ENCODE measurements around a stretch of chr9.

DNA sequence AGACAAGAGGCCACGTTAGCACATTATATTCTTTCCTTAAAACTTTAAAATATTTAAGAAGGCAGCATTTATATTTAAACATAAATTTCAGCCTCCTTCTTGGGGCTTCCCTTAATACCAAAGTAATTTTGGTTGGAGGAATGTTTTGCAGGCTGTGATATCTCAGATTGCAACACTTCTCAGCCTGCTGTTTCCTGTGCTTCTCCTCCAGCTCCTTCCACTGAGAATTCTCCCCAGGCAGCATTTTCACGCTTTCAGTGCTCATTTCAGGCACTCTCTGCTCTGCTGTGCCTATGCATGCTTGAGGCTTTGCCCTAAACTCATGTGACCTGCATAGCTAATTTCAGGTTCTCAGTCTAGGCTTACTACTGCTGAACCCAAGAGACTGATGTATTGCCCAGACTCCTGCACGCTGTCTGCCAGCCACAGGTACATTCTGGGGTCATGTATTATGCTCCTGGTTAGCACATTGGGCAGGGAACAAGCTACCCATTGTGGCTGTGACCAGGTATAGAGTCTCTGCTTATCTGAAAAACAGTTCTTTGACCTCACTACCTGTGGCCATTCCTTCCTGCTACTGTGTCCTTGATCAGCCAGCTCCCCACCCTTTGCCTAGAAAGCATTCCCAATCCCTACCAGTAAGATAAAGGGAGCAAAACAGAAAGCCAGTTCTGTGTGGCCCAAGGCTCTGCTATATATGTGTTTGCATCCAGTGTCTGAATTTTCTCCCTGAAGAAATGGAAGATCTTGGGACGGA, 34.6 kb downstream of the PIP5K1B start:
- PRO-cap, 2 experiments: no peak in any of the 2 experiments

DNA sequence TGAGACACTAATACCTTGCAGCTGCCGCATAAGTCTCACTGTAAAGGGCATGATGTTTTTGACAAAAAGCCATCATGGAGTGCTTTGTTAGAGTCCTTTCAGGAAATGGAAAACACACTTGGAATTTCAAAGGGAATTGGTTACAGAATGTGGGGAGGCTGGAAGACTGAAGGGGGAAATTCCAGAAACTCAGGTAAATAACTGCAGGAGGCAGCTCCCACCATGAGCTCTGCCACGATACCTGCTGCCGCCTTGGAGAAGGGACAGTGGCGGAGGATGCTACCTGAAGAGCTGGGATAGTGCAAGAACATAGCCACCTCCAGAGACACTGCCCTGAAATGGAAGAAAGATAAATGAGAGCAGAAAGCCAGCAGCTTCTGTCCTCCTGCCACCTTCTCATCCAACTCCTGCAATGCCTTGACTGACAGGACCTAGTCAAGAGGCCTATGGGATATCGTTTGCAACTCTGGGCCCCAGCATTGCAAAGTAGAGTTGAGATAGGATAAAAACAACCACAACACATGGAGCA, 66.8 kb downstream of the PRKACG start:
- PRO-cap, 2 experiments: no peak in any of the 2 experiments

DNA sequence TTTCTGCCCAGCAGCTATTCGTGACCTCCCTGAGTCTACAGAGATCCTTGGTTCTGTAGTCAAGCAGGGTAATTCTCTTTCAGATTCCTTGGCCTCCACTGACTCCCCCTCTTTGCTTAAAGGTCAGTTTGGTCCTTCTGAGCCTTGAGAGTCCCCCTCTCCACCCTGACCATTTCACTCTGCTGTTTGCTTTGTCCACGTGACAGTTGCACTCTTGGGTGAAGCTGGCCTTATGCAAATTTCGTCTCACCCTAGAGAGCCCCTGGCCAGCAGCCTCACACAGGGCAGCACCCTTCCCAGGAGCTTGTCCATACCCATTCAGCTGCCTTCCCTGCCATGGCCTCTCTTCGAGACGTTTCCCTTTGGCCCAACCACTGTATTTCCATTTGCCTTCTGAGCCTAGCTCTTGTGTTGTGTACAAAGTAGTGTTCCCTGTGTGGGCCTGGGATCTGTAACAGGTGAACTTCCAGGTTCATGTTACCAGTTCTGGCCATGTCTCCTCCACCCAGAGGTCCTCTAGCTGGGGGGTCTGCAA, 63.7 kb downstream of the PRKACG start:
- PRO-cap, 2 experiments: no peak in any of the 2 experiments

DNA sequence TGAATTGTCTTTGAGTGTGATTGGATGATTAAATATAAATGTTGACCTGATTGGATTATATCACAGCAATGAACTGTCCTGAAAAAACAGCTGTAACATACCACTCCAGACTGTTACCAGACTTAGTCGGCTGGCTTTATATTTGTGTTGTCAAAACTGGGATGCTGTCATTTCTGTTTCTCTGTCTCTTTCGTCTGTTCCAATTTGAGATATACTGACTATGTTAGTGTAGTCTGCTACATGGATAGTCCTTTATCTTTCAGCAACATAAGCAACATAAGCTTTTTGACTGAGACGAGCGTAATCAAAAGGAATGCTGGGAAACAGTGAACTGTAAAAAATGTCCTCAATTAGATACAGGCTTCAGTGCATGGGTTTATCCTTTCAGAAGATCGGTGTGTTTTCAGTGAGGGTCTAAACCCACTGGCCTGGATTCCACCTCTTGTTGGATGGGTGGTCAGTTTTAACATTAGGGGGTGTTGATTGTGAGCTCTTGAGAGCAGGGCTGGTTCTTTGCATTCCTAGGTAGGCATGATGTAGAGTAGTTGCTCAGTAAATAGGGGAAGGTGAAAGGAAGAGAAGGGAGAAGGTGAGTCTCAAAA, 13.3 kb downstream of the TJP2 start:
- PRO-cap, 2 experiments: peak in 1 of 2 experiments; most common plus-strand start position 139 of the sequence (in 1)

DNA sequence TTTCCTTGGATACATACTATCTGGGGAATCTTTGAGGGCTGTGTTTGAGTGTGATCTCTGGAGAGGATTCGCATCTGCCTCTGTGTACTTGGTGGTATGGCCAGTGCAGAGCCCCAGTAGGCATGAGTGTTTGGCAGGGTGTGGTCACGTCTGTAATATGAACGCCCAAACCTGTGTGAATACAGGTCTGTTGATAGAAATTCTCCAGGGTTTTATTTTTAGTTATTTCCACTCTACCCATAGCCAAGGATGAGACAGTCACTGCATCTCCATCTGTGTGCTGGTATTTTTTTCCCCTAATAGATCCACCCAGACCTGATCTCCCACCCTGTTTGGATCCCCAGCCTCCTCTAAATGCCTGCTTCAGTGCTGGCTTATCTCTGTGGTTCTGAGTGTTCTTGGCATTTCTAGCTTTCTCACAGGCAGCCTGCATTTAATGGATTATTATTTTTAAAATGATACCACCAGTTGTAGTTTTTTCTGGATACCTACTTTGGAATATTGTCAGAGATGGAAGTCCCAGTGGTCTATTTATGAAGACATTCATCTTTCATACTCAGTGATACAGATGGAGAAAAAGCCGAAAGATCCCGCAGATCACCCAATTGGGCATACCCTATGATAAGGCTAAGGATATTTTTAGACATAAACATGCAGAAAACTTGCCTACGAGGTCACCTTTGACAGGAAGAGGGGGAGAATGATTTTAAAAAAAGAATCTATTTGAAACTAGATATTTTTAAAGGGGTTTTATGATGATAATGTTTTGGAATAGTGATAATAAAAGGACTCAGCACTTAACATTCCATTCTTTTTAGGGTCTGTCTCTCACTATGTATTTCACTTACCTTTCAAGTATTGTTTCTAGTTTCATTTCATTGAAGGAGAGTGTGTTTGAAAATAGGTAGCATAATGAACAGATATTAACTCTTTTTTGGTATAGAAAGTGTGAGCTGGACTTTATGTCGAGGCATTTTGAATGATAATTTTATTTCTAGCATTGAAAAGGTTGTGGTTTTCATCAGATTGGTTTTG, 37.7 kb downstream of the TJP2 start:
- PRO-cap, 2 experiments: peak in 1 of 2 experiments; most common minus-strand start position 356 of the sequence (in 1)

GRCh38 chr9:69376617-69376958, 51.6 kb downstream of the ENTREP1 start:
- PRO-cap, 2 experiments: peak in 1 of 2 experiments; most common plus-strand start chr9:69376885 (in 1)

- PRO-cap, 2 experiments: no peak in any of the 2 experiments
Measured at GRCh38 chr9:69476690-69477177, 151.7 kb downstream of the ENTREP1 start.

DNA sequence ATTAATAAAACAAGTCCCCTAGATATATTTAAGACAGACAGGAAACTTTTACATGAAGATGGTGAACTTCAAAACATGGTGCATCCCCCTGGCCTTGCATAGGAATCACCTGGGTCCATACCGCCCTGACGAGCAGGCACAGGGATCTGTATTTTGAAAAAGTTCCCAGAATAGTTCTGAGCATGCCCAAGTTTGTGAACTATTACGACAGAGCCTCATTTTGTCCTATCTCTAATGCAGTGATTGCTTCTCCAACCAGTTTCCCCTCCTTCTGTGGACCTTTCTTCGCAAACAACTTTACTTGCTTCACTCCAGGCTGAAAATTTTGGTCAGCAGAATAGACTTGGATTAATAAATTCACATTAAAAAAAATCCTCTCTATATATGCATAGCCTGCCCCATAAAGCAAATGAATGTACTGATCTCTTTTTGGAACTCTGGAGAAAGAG, 98.0 kb downstream of the APBA1 start:
- PRO-cap, 2 experiments: no peak in any of the 2 experiments

DNA sequence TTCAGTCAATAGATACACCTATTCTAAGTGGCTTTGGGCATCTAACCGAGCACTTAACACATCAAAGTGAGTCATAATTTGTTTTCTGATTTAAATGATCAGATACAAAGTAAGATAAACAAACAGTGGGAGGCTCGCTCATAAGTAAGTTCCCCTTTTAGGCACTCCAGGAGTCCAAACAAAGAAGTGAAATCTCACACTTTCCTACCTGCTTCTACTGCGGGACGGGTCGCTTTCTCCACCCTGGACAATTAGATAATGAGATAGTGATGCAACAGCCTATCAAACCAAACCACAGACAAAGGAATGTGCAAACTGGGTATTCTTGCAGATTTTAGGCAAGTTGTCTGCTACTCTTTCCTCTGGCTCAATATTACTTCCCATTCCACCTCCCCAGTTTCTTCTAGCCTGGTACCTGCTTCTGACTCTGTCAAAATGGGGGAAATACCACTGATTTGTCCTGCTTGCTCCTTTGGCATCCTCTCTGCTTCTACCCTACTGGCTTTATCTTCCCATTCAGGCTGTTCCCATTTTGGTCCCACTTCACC, 89.9 kb downstream of the APBA1 start:
- PRO-cap, 2 experiments: no peak in any of the 2 experiments

DNA sequence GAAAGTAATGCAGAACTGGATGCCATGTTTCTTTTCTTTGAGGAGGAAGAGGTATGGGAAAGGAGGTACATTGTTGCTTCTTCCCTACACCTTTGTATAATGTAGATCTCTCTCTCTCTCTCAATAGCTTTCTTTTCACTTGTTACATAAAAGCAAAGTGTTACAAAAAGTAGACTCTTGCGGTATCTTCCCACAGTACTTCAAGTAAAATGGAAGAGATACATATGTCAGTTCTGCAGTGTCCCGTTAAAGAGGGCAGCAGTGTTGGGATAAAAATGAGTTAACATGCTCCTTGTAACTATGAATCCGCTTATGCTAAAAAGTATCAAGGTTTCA, 942 bp downstream of the PTAR1 start:
- PRO-cap, 2 experiments: no peak in any of the 2 experiments

DNA sequence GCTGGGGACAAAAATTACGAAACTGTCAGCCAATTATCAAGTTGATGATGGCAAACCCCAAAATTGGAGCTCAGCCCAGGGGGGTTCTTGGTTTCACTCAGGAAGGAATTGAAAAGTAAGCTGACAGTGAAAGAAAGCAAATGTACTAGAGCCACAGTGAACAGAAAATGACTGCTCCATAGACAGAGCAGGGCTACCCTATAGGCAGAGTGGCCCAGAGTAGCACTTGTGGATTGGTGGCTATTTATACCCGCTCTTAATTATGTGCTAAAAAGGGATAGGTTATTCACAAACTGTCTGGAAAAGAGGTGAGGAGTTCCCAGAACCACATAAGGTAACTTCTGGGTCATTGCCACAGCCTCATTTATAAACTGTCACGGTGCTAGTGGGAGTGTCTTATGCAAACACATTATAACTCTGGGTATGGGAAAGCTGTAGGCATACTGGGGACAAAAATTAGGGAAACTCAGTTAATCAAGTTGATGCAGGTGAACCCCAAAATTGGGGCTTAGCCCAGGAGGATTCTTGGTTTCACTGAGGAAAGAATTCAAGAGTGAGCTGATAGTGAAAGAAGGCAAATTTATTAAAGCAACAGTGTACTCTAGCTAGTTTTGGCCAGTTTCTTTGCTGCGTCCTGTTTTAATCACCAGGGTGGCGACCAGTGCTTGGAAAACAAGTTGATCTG, 14.4 kb upstream of the CFAP95 start:
- PRO-cap, 2 experiments: peak in 1 of 2 experiments; most common plus-strand start position 441 of the sequence (in 1); most common minus-strand start position 173 of the sequence (in 1)

DNA sequence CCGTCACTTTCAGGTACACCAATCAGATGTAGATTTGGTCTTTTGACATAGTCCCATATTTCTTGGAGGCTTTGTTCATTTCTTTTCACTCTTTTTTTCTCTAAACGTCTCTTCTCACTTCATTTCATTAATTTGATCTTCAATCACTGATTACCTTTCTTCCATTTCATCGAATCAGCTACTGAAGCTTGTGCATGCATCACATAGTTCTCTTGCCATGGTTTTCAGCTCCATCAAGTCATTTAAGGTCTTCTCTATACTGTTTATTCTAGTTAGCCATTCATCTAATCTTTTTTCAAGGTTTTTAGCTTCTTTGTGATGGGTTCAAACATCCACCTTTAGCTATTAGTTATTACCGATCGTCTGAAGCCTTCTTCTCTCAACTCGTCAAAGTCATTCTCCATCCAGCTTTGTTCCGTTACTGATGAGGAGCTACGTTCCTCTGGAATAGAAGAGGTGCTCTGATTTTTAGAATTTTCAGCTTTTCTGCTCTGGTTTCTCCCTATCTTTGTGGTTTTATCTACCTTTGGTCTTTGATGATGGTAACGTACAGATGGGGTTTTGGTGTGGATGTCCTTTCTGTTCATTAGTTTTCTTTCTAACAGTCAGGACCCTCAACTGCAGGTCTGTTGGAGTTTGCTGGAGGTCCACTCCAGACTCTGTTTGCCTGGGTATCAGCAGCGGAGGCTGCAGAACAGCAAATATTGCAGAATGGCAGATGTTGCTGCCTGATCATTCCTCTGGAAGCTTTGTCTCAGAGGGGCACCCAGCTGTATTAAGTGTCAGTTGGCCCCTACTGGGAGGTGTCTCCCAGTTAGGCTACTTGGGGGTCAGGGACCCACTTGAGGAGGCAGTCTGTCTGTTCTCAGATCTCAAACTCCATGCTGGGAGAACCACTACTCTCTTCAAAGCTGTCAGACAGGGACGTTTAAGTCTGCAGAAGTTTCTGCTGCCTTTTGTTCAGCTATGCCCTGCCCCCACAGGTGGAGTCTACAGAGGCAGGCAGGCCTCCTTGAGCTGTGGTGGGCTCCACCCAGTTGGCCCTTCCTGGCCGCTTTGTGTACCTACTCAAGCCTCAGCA, 47.2 kb upstream of the SMC5 start:
- PRO-cap, 2 experiments: no peak in any of the 2 experiments

GRCh38 chr9:70221695-70222307, 37.0 kb upstream of the SMC5 start:
- PRO-cap, 2 experiments: no peak in any of the 2 experiments

DNA sequence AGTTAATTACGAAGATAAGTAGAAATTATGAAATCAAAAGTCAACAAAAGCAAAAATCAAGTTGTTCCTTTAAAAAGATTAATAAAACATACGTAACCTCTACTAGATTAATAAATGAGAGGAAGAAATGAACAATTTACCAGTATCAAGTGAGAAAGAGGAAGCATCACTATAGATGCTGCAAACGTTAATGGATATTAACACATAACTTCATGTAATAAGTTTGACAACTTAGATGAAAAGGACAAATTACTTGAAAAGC, 3.6 kb upstream of the SMC5 start:
- PRO-cap, 2 experiments: no peak in any of the 2 experiments

DNA sequence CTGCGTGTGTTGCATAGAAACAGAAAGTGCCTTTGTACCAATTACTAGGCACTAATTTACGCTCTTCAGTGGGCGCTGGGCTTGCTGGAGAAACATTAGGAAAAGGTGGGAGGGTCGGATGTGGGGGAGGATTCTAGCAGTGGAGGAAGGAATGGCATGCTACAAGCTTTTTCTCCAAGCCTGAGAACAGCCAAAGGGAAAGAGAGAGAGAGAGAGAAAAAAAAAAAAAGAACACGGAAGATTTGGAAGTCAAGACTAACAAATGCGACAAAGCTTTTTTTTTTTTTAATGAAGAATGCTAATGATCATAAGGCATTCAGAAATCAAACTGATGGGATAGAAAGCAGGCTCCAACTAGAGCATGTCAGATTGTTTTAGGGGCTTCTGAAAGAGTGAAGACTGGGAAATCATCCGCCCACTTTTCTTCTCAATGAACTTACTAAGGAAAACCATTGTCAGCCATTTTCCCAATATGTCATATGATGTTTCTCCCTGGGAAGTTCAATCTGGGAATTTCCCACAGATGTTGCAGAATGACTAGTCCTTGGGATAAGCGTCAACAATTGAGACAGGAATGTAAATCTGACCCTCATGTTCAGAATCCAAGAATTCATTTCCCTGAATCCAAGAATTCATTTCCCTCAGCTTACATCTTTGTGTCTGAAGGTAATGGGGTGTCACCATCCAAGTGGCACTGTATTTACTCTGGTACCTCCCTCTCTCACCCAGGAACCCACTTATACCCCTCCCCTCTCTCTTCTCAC, 7.6 kb downstream of the KLF9 start:
- PRO-cap, 2 experiments: no peak in any of the 2 experiments

DNA sequence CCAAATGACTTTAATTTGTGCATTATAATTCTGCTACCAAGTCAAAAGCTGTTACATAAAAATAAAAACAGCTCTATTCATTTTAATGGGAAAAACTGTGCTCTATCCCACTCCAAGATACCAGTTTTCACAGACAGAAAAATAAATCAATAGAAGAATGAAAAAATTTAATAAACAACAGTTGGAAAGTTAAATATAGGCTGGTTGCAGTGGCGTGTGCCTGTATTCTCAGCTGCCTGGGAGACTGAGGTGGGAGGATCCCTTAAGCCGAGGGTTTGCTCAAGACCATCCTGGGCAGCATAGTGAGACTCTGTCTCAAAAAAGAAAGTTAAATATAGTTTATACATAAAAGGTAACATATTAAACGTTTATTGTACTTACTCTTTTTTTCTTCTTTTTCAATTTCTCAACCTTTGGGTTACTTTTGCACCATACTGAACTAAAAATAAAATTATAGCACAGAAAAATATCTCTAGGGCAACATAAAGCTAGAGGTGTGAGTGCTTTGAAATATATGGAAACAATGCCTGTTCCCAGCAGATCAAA, 25.5 kb upstream of the KLF9 start:
- PRO-cap, 2 experiments: no peak in any of the 2 experiments

DNA sequence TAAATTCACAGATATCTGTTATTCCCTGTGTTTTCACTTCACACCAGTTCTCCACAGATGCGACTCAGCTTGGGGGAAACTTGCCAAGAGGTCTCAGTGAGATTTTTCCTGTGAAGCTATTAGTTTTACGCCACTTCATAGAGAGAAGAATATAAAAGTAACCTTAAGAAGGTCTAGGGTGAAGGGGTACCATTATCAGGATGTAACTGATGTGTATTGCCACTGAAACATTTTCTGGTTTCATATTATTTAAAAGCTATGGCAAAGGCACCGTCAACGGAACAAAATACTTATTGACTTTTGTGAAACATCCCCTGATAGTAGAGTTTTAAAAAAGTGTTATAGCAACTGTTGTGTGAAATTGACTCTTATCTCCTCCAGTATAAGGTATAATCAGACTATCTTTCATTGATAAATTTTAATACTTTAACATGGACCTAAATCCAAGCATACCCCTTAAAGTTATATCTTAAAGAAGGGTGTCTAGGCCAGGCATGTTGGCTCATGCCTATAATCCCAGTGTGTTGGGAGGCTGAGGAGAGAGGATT, 42.3 kb upstream of the KLF9 start:
- PRO-cap, 2 experiments: peak in 1 of 2 experiments; most common plus-strand start position 252 of the sequence (in 1)

DNA sequence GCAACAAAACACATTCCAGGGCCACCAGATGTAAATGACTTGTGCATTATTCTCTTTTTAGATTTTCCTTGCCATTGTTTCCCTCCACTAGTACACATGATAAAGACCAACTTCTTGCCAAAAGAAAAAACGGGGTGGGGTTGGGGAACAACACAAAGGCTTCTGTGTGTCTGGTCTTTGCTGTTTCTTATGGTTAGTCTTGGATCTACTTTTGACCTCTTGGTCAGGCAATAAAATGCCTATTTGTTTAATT, 56.6 kb upstream of the KLF9 start:
- PRO-cap, 2 experiments: peak in 1 of 2 experiments; most common plus-strand start position 193 of the sequence (in 1)

- PRO-cap, 2 experiments: no peak in any of the 2 experiments
Measured at GRCh38 chr9:70567368-70568013, 153.0 kb upstream of the KLF9 start.

DNA sequence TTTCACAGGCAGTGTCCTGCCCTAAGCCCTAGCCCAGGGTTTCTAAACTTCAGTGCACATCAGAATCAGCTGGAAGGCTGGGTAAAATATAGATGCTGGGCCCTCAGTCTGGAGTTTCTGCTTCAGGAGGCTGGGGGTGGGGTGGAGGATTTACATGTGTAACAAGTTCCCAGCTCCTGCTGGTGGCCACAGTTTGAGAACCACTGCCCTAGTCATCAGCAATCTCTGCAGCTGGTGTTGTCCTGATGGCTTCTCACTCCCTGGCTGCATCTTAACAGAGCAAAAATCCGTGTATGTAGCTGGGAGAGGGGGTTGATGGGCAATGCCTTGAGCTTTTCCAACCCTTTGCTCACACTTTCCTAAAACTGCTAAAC, 186.0 kb upstream of the KLF9 start:
- PRO-cap, 2 experiments: no peak in any of the 2 experiments

Data from heart right ventricle (tissue), 2 donors.